ENCODE measurements around a stretch of chr3.

GRCh38 chr3:69012839-69013559 lies 485 bp downstream of the EOGT start:
- RRBS, result 2% methylated on average over 36 of the region's 77 CpGs

DNA sequence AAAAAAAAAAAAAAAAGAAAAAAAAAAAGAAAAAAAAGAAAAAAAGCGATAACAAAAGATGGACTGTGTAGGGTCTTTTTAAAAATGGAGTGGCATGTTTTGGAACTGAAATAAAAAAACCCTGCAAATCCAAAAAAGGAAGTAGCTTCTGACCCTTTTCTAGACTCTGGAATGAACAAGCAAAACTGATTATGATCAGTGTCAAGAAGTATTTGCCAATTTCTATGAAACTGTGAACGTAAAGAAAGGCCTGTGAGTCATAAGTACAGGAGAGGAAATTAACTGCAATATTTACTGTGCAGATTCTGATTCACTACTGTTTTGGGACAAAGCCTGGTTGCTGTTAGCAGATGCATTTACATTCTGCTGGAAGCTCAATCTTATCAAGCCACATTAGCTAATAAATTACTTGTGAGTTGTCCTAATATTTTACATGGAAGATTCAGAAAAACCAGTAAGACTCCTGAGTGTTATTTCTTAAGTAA lies 90.0 kb upstream of the LMOD3 start:
- RRBS, result no CpG with 5 or more reads among the region's 2 CpGs

DNA sequence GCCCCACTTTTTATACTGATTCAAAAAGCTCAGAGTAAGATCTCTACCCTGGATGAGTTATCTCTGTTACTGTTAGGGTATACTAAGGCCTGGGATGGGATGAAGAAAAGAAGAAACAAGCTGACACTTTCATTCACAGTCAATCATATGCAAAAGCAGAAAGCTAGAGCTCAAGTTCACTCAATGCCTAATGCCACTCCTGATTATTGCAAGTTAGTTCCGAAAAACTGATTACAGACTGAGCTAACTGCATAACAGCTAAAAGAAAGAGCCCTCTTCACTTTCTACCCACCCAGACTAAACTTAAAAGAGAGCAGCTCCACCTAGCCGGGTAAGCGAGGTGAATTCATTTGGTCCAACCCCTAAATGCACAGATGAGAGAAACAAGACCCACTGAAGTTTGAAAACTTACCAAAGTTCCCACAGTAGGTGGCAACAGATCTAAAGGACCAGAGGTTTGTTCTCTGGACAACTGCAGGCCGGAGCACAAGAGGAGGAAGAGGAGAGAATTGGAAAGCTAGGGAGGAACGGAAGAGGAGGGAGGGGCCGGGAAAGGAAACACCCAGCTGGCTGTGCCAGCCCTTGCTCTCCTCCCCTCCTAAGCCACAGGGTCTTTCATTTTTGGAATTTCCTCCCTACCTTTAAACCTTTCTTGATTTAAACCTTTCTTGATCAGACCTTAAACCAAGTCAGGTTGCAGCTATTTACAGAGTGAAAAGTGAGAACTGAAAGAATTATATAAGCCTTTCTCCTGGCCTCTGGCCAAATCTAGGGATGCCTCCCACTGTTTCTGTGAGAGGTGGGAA lies 114.5 kb upstream of the LMOD3 start:
- RRBS, result no CpG with 5 or more reads among the region's 6 CpGs

DNA sequence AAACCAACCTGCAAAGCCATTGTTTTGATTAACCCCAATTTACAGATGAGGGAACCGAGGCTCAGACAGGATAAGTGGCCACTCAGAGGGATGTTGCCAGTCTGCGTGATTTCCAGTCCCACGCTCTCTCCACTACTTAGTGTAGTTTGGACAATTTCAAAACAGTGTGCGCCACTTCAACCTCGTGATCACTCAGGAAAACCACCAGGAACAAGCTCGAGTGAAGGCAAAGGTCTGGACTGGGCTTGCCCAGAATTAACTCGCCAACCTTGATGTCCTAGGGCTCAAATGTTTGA lies 124.2 kb upstream of the LMOD3 start:
- RRBS, result no CpG with 5 or more reads among the region's 7 CpGs

- RRBS, result no CpG with 5 or more reads among the region's 3 CpGs
Observed at GRCh38 chr3:69292953-69293242, 93.0 kb downstream of the FRMD4B start.

DNA sequence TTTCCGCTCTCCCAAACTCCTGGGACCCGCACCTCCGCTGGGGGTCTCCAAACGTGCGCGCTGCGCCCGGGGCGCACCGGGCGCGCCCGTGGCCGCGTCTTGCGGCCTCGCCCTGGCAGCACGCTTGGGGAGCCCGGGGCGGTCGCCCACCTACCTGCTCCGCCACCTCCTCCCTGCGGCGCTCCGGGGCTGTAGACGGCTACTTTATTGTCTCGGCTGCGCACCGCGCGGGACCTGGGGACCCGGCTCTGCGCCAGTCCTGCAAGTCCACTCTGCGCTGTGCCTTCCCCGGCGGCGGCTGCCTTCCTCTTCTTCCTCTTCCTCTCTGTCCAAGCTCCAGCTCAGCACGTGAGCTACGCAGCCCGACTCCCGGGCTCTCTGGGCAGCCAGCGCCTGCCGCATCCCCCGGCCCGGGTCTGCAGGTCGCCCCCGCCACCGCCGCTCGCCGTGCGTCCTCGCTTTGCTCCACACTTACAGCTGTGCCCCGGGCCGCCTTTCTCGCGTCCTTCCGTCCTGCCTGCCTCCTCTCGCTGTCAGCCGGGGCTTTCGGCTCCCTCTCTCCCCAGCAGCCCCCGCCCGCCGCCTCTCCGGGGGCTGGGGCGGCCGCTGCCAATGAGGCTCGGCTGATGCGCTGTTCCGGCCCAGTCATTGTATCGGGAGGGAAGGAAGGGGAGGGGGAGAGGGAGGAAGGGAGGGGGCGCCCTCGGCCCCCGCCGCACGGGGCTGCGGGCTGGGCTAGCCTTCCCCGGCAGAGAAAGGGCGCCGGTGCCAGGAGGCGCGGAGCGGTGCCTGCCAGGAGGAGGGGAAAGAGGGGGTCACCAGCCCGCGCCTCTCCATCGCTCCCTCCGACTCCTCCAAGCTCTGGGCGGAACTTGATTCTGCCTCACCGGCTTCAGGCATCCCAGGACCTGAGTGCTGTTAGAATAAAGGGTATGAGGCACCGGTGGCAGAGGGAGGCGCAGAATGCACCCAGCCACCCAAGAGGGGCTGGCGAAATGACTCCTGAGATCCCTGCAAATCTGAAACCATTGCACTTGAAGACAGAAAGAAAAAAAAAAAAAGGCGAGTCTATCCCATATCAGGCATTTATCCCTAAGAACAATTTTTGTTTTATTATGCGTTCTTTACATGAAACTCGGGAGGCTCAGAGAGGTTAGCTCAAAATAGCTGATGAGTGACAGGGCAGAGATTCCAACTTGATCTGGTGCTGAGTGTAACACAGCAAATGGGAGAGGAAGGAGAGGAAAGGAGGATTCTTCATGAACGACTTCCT lies 156.6 kb upstream of the FRMD4B start:
- RRBS, result 4% methylated on average over 59 of the region's 96 CpGs

DNA sequence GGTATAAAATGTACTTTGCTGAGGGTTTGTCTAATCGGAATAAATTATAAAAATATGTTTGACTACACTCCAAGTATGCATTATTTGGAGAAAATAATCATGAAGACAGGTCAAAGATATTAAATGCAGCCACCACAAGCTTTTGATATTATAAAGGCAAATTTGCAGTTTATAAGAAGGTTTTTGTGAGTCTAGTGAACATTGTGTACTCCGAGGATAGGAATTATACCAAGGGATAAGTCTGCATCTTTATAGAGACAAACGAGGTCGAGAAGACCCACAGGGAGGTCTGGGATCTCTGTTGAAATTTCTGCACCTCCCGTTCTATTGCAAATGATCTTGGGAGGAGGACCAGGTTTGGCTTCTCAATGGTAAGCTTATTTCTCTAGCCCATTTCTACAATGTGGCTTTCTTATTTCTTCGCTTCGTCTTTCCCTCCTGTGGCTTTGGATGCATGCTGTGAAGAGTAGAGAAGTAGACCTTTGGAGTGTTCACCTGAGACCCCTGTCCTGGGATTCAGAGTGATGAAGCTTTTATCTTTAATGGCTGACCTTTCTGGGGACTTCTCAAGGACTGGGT lies 7.4 kb downstream of the MITF start:
- RRBS, result no CpG with 5 or more reads among the region's 7 CpGs

GRCh38 chr3:69751151-69751576 lies 11.9 kb downstream of the MITF start:
- RRBS, result no CpG with 5 or more reads among the region's 1 CpG

- RRBS, result no CpG with 5 or more reads among the region's 2 CpGs
Observed at GRCh38 chr3:69898756-69899425, 159.6 kb downstream of the MITF start.

DNA sequence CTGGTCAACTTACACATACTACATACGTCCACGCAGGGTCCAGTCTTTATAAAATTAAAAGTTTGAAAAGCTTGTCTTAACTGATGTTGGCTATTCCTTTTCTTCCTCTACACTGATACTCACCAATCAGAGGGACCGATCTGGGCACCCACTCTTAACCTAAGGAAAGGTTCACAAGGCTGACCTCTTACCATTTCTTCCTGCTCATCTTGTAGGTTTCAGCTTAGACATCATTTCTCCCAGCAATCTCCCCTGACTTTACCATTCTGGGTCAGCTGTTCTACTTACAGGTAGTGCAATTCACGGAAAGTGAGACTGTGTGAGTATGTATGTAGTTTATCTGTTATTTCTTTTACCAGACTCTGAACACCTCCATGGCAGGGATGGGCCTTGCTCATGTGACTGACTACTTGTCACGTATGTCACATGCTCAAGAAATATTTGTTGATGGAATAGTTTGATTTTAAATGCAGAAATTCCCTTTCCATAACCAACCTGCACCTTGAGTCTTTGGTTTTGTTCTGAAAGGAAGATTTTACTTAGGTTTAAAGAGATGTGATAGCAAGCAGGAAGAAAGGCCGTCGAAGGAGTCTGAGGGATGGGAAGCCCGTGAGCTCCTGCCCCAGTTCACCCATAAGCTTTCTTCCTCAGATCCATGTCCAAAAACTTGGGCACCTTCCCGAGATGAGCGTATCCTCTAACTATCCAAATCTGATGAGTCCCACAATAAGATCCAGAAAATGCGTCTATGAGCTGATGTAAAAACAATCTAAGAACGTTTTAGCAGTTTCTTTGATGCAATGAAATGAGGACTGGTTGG lies 599.2 kb downstream of the FOXP1 start:
- RRBS, result no CpG with 5 or more reads among the region's 12 CpGs

- RRBS, result no CpG with 5 or more reads among the region's 14 CpGs
Observed at GRCh38 chr3:71048789-71049467, 534.6 kb downstream of the FOXP1 start.

DNA sequence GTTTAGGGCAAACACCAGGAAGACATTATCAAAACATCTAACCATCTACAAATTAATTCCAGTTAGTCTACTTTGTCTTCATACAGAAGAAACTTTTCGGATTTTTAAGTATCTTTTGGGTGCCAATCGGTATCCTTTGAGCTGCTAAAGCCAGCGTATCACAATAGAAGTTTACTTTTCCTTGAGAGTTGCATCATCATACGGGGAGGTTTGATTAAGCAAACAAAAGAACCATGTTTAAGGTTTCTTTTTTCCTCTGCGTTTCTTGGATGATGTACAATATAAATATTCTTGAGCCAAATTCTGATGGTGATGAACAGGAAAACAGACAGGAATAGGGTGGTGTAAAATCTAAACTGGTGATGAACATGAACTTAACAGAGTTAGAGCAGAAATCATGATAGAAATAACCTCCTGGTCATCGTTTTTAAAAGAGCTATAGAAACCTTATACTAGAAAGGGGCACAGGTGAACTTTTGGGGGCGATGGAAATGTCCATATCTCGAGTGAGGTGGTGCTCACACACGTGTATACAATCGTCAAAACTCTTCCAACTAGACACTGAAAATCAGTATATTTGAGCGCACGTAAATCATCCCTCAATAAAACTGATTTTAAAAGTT lies 527.8 kb downstream of the FOXP1 start:
- RRBS, result no CpG with 5 or more reads among the region's 12 CpGs

DNA sequence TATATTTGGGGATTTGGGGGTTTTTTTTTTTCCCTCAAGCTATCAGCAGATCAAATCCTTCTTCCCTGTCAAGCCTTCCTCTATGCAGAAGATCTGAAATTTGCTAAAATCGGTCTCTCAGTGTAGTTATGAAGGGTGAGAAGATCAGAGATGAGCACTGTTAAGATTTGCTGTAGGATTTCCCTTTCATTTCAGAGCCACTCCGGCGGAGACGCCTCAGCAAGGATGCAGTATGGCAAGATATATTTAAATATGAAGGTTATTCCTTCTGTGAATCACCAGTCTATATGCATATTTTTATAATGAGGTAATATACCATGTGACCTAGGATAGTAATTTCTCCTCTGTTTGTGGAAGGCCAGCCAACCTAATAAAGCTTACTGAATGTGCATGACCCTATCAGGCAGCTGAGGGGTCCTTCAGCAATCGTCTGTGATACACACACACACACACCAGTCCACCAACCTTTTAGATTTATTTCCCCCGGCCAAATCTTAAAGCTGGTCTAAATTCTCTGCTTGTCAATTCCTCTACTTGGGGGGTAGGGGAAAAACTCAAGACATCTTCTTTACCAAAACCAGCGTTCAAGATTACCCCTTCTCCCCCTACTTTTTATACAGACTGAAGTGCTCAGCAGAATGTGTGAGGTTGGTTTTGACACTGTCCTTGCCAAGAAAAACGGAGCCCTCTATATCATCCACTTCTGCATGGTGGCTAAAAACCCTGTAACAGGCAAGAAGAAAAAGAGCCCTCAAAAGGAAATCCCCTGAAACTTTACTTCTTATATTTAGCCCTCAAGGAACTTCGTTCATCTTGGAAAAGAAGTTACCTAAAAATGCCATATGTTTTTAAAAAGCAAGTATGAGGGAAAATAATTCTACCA lies 473.9 kb downstream of the FOXP1 start:
- RRBS, result no CpG with 5 or more reads among the region's 9 CpGs

- RRBS, result no CpG with 5 or more reads among the region's 15 CpGs
Observed at GRCh38 chr3:71129458-71130410, 453.8 kb downstream of the FOXP1 start.

- RRBS, result no CpG with 5 or more reads among the region's 20 CpGs
Observed at GRCh38 chr3:71130411-71131434, 452.8 kb downstream of the FOXP1 start.

- RRBS, result no CpG with 5 or more reads among the region's 8 CpGs
Observed at GRCh38 chr3:71137000-71137971, 446.2 kb downstream of the FOXP1 start.

- RRBS, result no CpG with 5 or more reads among the region's 5 CpGs
Observed at GRCh38 chr3:71163547-71164003, 420.0 kb downstream of the FOXP1 start.

DNA sequence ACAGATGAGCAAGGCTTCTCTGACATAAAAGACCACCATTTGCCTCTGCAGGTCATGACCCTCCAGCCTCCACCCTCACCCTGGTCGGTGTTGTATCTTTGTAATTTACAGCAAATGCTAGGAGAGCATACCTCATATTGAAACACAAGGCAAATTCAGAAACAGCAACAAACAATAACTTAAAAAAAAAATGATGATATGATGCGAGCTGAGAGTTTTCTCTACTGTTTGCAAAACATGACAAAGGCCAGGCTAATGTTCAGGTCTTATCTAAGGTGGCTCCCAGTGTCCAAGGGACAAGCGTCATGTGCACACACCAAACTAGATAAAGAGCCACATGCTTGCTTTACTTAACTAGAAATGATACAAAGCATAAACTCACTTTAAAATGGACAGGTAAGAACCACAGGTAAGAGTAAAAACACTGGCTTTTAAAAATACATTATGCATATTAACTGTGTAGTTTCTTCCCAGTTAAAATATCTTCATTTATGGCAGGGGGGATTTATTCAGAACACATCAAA lies 375.9 kb downstream of the FOXP1 start:
- RRBS, result no CpG with 5 or more reads among the region's 3 CpGs

DNA sequence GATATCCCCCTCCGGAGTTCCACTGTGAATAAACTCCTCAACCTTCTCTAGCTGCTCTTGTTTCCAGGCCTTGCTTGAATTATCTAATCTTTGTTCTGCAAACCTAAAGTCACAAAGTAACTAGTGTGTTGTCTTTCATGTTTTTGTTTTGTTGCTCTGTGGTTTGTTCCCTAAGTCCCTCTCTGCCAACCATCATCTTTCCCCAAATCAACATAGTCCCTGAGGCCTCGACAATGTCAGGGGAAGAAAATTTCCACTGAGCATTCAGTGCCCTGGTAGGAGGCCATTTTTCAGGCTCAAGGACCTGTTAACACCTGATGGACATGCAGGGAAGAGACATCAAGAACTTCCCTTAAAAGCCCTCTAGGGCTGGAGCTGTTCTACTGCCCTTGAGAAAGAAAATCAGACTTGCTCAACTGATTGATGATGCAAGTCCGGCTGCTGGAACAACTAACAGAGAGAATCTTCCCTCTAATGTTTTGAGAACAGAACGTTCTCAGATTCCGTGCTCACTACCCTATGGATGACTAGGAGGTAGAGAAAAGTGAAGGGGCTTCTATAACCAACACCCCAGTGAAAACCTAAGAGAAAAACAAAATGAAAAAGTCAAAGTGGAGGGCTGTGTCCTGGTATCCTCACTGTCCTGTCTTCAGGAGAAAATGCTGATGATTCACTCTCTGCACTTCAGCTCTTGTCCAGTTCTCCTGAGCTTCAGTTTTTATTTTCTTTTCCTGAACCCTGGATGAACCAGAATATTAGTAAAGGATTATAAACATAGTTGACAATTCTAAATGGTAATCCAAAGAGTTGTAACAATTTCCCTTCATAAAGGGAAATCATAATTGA lies 373.1 kb downstream of the FOXP1 start:
- RRBS, result no CpG with 5 or more reads among the region's 5 CpGs